Measurements from ENCODE around the gene PHLDB2.

DNA sequence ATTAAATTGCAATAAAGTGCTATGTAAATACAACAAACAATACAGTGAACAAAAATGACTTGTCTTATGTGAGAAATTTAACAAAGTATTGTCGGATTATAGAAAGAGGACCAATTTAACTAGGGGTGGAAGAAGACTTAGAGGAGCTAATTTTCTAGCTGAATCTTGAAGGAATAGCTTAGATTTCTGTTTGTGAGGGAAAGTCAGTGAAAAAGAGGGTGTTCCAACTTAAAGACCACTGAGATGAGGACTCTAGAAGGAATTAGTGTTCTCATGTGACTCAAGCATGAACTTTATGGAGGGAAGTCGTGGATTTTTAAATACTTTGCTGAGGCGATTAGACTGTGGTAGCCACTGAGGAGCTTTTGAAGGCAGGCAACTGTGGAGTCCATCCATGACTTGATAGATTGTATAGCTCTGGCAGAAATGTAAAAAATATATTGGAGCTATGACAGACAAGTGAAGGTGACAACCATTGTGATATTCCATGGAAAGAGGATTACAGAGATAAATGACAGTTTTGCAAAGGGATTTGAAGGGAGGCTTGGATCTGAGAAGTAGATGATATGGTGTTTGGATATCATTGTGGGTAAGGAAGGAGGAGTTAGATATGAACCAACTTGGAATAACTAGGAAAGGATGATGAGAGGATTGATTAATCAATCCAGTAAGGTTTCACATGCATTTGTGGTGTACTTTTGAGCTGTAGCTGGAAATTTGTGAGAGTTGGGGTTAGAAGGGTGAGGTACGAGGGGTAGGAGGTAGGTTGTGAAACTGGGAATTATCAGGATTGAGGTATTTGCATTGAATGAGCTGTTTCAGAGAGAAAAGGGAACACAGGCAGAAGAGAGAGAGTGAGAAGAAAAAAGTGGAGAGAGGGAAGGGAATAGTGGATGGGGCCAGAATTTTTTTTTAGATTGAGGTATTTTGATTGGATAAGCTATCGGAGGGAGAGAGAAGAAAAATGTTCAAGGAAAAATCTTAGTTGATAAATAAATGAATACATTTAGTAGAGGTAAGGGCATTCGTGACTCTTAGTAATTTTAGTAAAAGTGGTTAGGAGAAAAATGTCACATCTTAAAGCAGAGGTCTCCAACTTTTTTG lies 10.3 kb downstream of the NECTIN3 start:
- CAGE, long polyA plus RNA = no peak
- RRBS = no CpG with 5 or more reads among the region's 6 CpGs

- CAGE, long polyA plus RNA = no peak
- RRBS = no CpG with 5 or more reads among the region's 8 CpGs
Measured at GRCh38 chr3:111592840-111593480, 2.2 kb downstream of the ZBED2 start.

- CAGE, long polyA plus RNA = no peak
- RRBS = no CpG with 5 or more reads among the region's 4 CpGs
Measured at GRCh38 chr3:111737783-111738220, 63.3 kb downstream of the PLCXD2 start.

- CAGE, long polyA plus RNA = no peak
- RRBS = no CpG with 5 or more reads among the region's 4 CpGs
Measured at GRCh38 chr3:111764426-111765166, 90.1 kb downstream of the PLCXD2 start.

GRCh38 chr3:111858997-111859923 lies at the start of gene PHLDB2:
Gene PHLDB2, plus strand, starts transcription at chr3:111859265.
- CAGE, long polyA plus RNA = no peak
- RRBS = 2% methylated on average over 31 of the region's 75 CpGs

DNA sequence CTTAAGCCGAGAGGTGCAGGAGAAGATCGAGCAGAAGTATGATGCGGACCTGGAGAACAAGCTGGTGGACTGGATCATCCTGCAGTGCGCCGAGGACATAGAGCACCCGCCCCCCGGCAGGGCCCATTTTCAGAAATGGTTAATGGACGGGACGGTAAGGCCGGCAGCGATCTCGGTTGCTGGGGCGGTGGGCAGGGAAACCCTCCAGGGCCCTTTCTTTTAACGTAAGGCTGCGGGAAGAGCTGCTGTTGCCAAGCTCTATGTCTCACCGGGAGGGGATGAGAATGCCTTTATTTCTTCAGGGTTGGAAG lies 682 bp downstream of the TAGLN3 start:
- CAGE, long polyA plus RNA = no peak
- RRBS = 18% methylated on average over 5 of the region's 16 CpGs

DNA sequence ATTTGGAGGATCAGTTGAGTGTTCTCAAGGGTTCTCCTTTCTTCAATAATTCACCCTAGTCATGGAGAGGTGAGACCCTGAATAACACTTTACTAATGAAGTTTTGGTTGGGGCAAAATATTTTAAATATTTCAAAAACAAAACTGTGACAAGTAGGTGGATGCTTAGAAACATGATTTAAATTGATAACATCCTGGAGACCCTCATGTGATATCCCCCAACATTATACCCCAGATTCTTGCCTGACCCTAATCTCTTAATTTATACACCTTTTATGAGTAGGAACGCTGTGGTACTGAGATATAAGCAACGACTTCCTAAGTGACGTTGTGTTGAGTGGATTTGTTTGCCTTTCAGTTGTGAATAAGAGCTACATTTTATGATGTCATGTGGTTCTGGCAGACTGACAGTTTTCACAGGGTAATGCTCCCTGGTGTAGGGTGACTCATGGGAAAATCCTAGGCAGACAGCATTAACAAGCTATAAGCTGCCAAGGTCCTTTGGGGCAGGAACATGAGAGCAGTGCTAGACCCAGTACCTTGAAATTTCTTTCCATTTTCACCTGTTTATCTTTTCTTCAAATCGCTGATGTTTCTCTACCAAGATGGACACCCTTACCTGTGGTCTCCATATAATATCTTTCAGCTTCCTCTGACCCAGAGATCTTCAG lies 11.1 kb downstream of the C3orf52 start:
- CAGE, long polyA plus RNA = no peak
- RRBS = no CpG with 5 or more reads among the region's 4 CpGs

DNA sequence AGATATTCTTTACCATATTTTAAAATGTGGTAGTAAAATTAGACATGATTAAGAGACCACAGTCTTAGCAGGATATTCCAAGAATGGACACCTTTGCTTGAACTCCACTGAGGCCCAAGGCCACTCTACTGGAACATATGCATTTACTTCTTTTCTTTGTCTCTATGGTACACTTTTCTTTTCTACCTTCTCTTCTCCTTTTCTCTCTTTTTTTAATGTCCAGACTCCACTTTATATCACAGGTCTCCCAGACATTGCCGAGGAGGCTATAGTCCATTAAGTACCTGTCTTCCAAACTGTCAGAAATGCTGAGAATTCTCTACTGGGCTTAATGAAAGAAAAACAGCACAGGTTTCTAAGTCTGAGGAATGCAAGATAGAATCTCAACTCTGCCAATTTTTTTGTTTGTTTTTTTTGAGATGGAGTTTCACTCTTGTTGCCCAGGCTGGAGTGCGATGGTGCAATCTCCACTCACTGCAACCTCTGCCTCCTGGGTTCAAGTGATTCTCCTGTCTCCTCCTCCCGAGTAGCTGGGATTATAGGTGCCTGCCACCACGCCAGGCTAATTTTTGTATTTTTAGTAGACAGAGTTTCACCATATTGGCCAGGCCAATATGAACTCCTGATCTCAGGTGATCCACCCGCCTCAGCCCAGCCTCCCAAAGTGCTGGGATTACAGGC lies 45.3 kb downstream of the CD200 start:
- CAGE, long polyA plus RNA = no peak
- RRBS = no CpG with 5 or more reads among the region's 5 CpGs

GRCh38 chr3:112422526-112423293 lies 76.6 kb downstream of the BTLA start:
- CAGE, long polyA plus RNA = no peak
- RRBS = no CpG with 5 or more reads among the region's 22 CpGs

DNA sequence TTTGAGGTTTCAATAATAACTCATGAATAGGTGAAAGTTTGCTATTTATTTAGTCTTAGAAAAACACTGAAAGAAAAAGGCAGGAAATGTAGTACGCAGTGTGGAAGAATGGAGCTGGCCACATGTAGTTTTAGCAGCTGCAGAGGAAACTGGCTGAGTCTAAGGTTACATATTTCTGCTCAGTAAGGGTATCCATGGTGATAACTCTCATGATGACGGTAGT lies 35.8 kb downstream of the CCDC80 start:
- CAGE, long polyA plus RNA = start-site peak on the plus strand centred at position 66 of the sequence, 16 bp wide, 65 and 110 reads in 2 replicates
- RRBS = no CpG with 5 or more reads among the region's 2 CpGs

- CAGE, long polyA plus RNA = no peak
- RRBS = no CpG with 5 or more reads among the region's 2 CpGs
Measured at GRCh38 chr3:112939760-112939962, 35.2 kb downstream of the CD200R1 start.

- CAGE, long polyA plus RNA = no peak
- RRBS = no CpG with 5 or more reads among the region's 2 CpGs
Measured at GRCh38 chr3:113247806-113248120, 36.4 kb downstream of the BOC start.

DNA sequence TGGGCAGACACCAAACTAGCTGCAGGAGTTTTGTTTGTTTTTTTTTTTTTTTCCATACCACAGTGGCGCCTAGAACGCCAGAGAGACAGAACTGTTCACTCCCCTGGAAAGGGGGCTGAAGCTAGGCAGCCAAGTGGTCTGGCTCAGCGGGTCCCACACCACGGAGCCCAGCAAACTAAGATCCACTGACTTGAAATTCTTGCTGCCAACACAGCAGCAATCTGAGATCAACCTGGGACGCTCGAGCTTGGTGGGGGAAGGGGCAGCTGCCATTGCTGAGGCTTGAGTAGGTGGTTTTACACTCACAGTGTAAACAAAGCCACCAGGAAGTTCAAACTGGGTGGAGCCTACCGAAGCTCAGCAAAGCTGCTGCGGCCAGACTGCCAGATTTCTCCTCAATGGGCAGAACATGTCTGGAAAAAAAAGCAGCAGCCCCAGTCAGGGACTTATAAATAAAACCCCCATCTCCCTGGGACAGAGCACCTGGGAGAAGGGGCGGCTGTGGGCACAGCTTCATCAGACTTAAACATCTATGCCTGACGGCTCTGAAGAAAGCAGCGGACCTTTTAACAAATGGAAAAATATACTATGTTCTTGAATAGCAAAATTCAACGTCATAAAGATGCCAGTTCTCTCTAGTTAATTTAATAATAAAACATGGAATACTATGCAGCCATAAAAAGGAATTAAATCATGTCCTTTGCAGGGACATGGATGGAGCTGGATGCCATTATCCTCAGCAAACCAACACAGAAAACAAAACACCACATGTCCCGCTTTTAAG lies 29.6 kb downstream of the SPICE1 start:
- CAGE, long polyA plus RNA = no peak
- RRBS = no CpG with 5 or more reads among the region's 13 CpGs

DNA sequence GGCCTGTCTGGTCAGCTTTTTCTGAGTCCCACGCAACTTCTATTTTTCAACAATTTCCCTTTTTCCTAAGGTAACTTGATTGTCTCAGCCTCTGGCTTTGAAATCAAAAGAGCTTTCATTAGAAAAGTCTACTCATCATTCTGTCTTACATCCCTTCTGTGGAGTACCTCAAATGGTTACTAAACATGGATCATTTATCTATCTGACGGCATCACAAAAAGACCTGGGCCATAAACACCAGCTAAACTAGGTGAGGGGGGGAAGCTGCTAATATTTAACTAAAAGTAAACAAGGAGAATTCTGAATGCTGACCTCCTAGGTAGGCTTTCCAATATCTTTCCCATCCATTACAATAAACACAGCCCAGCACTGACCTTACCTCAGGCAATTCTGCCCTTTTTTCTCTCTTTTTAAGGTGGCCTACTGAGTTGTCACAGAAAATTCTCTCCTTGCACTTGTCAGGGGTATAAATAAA lies 33.2 kb downstream of the USF3 start:
- CAGE, long polyA plus RNA = no peak
- RRBS = no CpG with 5 or more reads among the region's 2 CpGs

- CAGE, long polyA plus RNA = no peak
- RRBS = no CpG with 5 or more reads among the region's 7 CpGs
Measured at GRCh38 chr3:113695260-113695781, 1.1 kb downstream of the USF3 start.

DNA sequence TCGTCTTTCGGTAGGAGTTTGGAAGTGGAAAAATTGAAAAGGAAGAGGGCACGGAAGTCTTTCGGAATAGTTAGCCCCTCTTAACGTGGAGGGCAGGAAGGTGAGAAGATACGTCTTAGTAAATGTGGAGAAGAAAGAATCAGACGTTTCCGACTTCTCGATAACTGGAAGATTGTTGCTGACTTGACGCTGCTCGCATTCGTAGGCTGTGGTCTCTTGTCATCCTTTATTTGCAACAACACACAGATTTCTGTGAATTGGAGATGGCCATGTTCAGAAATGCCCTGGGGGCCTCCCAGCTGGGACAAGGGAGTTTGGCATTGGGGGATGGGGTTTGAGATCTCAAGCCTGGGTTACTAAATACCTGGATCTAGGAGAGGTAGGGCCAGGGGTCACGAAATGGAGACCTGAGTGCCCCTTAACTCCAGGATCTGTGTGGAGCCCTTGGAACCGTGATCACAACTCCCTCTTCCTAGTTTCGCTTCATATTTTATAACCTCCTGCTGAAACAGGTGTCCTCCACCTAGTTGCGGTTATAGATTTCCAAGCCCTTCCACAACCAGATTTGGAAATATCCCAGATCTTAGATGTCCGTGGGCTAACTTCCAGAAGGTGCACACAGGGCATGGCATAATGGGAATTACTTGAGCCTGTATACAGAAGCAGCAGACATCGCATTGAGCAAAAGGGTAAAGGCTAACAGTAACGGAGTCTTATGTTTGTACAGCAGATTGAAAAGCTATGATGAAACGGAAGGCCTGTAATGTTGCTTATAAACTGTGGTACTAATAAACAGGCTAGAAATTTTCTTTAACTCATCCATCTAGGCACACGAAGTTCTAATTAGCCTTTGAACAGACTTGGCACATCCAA lies 869 bp upstream of the USF3 start:
- CAGE, long polyA plus RNA = no peak
- RRBS = no CpG with 5 or more reads among the region's 21 CpGs

GRCh38 chr3:114222987-114223454 lies 14.4 kb downstream of the ZNF80 start:
- CAGE, long polyA plus RNA = no peak
- RRBS = no CpG with 5 or more reads among the region's 3 CpGs

DNA sequence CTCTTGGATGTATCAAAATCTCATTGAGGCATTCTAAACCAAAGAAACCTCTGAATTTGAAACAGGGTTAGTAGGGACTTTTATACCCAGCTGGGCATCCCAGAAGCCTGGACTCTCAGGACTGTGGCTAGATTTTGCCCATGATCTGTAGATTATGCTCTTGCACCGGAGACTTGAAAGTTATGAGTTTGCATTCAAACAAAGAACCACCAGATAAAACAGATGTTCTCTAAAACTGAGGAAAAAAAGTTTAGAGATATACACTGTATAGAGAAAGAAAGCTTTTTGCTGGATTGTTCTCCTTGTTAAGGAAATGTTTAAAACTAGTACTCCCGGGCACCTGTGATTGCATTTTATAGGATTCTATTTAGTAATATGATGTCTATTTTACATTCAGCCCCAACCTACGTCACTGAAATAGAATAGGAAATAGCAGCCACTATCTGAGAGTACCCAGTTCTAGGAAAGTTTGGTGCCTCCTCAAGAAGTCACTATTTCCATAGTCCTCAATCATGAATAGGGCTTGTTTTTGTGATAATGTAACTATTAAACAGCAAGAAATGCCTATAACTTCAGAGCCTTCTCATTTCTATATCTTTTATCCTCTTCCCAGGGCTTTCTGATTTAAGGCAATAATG lies 38.4 kb downstream of the TIGIT start:
- CAGE, long polyA plus RNA = no peak
- RRBS = no CpG with 5 or more reads among the region's 3 CpGs

GRCh38 chr3:114474869-114475386 lies 181.1 kb downstream of the TIGIT start:
- CAGE, long polyA plus RNA = no peak
- RRBS = no CpG with 5 or more reads among the region's 1 CpG

DNA sequence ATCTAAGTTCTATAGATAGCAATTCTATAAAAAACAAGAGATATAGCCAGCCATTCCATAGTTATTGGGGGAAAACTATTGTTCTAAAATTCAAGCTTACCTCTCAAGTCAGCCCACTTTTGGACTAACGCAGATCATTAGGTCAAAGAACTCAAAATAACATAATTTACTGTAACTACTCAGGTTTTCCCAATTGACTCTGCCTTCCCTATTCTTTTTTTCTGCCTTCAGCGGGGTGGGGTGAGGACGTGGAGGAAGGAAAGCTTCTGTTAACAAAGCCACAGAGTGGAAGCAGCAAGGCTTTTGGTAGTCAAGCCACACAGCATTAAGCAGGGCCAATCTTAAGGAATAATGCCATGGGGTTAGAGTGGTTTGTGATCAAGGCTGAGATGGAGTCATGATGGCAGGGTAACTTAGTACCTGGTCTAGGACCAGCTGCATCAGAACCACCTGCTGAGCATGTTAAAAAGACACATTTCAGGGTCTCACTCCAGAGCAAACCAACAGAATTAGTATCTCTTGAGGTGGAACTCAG lies 277.5 kb downstream of the TIGIT start:
- CAGE, long polyA plus RNA = no peak
- RRBS = no CpG with 5 or more reads among the region's 3 CpGs

Measured in osteoblast (primary cell).